Epithelial cell of proximal tubule (primary cell): Measurements from ENCODE around the genes DDX55 and DNAH10.

- RAMPAGE, long total RNA: no peak
- RRBS: 63% methylated on average over 6 of the region's 56 CpGs
These were observed 29.3 kb downstream of the VPS37B start for GRCh38 chr12:122866231-122867424.

- RAMPAGE, long total RNA: no peak
- RRBS: no CpG with 5 or more reads among the region's 25 CpGs
These were observed 23.8 kb downstream of the VPS37B start for GRCh38 chr12:122871812-122872889.

DNA sequence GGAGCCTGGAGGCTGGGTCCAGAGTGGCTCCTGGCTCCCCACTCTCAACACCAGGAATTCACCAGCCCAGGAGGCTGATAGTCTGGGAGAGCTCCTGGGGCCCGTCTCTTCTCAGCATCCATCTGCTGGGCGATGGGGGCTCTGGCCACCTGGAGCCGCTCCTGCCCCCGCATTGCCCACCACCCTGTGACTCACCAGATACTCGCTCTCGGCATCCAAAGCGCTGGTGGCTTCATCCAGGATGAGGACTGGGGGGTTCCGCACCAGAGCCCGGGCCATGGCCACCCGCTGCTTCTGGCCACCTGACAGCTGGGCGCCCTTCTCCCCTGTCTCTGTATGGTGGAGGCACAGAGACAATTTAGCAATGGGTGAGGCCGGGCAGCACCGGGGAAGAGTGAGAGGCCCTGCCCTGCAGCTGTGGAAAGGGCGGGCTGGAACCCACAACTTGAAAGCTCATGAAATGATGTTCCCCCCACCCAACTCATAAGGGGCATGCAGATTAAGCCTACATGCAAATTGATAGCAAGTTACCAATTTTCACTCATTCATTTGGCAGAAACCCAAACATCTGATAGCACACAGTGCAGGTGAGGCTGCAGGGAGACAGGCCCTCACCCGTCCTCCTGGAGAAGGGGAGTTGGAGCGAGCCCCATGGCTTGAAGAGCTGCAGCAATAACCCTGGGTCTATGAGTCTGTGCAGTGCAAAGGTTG, 34.1 kb downstream of the ABCB9 start:
- RAMPAGE, long total RNA: no peak
- RRBS: 89% methylated on average over 2 of the region's 16 CpGs

DNA sequence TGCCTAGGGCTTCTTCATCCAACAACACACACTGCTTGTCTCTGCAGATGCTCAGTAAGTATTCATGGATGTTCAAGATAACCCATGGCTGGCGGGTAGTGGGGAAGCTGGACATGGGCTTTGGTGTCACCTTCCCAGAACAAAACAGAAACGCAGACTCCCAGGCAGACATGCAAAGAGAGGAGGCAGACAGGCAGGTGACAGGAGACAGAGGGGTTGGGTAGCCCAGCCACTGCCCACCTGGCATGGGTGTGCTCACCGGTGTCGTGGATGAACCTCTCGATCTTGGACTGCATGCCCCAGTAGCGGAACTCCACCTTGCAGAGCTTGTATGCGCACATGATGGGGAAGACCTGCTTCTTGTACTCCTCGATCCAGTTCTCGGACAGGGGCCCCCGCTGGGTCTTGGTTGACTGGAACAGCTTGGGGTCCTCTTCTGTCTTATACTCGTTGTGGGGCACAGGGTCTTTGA, 29.1 kb downstream of the ARL6IP4 start:
- RAMPAGE, long total RNA: no peak
- RRBS: no CpG with 5 or more reads among the region's 11 CpGs

DNA sequence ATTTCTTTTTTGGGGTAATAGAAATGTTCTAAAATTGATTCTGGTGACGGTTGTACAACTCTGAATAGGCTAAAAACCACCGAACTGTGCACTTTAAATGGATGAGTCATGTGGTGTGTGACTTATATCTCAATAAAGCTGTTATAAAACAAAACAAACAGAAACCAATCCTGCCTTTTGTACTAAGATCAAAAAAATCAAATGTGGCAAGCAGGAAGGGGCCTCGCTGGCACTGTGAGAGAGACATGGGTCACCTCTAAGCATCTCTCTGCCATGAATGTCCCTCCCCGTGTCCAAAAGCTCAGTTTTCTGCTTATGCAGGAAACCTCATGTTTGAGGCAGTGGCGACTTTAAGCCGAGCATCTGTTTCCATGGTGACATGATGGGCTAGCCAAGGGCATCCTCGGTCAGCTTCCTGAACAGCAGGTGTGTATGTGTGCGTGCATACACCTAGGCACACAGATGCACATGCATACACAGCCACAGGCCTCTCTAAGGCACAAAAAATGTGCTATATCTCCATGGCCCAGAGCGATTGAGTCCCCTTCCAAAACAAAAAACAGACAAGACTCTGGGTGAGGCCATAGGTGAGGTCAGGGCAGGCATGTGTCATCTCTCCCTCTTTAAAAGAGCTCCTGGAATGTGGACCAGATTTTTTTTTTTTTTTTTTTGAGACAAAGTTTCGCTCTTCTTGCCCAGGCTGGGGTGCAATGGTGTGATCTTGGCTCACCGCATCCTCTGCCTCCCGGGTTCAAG, 44.5 kb downstream of the ARL6IP4 start:
- RAMPAGE, long total RNA: no peak
- RRBS: no CpG with 5 or more reads among the region's 12 CpGs

DNA sequence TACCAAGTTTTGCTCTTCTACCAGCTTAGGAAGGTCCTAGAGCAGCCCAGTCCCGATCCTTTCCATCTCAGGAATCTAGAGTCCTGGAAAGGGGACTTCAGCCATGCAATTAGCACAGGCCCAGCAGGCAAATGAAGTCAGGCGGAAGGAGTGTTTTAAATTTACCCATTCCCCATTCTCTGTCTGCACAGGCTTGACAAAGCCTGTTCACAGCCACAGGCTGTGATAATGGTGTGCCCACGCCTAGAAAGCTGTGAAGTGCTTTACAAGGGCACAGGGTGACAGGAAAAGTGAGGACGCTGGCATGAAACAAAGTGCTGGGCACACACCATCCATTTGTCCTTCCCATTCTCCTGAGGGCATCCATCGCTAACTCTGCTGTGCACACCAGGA, 79.0 kb downstream of the PITPNM2 start:
- RAMPAGE, long total RNA: no peak
- RRBS: no CpG with 5 or more reads among the region's 5 CpGs

GRCh38 chr12:123084018-123084603, 66.8 kb downstream of the PITPNM2 start:
- RAMPAGE, long total RNA: no peak
- RRBS: no CpG with 5 or more reads among the region's 10 CpGs

DNA sequence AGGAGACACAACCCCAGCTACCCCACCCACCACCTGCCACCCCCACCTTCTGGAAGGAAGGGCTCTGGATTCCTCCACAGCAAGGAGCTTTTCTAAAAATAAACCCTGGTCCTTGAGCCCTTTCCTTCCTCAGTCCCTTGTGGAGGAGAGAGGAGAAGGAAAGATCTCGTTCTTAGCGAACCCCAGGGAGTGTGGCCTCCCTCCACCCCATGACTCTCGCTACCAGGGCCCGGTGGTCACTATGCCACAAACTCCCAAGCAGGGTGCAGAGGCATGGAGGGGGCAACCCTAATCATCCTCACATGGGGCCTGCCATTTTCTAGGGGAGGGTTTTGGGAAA, 43.5 kb downstream of the PITPNM2 start:
- RAMPAGE, long total RNA: no peak
- RRBS: no CpG with 5 or more reads among the region's 4 CpGs

GRCh38 chr12:123317113-123317595, 45.5 kb upstream of the CDK2AP1 start:
- RAMPAGE, long total RNA: no peak
- RRBS: no CpG with 5 or more reads among the region's 9 CpGs

GRCh38 chr12:123325962-123326548, 38.6 kb downstream of the SBNO1 start:
- RAMPAGE, long total RNA: no peak
- RRBS: no CpG with 5 or more reads among the region's 4 CpGs

DNA sequence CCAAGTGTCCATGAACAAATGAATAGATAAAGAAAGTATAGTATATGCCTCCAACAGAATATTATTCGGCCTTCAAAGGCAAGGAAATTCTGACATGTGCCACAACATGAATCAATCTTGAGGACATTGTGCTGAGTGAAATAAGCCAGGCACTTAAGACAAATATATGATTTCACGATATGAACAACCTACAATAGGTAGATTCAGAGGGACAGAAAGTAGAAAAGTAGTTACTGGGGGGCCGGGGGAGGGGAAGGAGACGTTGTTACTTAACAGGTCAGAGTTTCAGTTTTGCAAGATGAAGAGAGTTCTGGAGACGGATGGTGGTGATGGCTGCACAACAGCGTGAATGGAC, 5.4 kb downstream of the RILPL2 start:
- RAMPAGE, long total RNA: no peak
- RRBS: no CpG with 5 or more reads among the region's 6 CpGs

- RAMPAGE, long total RNA: no peak
- RRBS: no CpG with 5 or more reads among the region's 9 CpGs
These were observed 30.5 kb downstream of the SNRNP35 start for GRCh38 chr12:123488382-123488891.

GRCh38 chr12:123528689-123529348, 4.7 kb downstream of the RILPL1 start:
- RAMPAGE, long total RNA: no peak
- RRBS: 97% methylated on average over 3 of the region's 11 CpGs

GRCh38 chr12:123601939-123603061, at the start of gene DDX55:
DDX55 (plus strand) TSS chr12:123602099.
- RAMPAGE, long total RNA: no peak
- RRBS: no CpG with 5 or more reads among the region's 66 CpGs

- RAMPAGE, long total RNA: no peak
- RRBS: 2% methylated on average over 39 of the region's 90 CpGs
These were observed at the start of gene DNAH10 for GRCh38 chr12:123761798-123762590. DNAH10 (plus strand) TSS chr12:123762301.

- RAMPAGE, long total RNA: no peak
- RRBS: no CpG with 5 or more reads among the region's 18 CpGs
These were observed 23.1 kb downstream of the CCDC92 start for GRCh38 chr12:123949364-123950056.

- RAMPAGE, long total RNA: no peak
- RRBS: 1% methylated on average over 13 of the region's 34 CpGs
These were observed 1.0 kb downstream of the CCDC92 start for GRCh38 chr12:123971461-123972156.

DNA sequence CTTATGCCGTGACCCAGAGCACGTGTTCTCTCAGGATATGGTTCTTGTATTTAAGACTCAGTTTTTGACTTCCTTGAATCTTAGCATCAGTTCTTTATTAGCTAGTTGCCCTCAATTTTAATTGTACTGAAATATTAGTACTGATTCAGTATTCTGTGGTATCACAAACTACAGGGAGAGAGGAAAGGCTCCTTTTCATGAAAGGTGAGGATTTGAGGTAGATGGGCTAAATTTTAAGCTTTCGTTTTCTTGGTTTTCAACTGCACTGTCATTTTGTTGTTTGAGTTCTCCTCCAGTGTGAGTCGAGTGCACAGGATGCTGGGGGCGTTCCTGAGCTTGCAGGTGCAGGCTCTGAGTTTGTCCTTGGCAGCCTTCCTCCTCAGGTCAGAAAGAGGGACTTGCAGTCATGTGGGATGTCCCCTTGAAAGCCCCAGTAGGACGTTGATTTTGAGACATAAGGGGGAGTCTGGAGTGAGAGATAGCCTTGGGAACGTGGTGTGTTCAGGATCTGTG, 33.5 kb downstream of the ZNF664 start:
- RAMPAGE, long total RNA: no peak
- RRBS: no CpG with 5 or more reads among the region's 7 CpGs

DNA sequence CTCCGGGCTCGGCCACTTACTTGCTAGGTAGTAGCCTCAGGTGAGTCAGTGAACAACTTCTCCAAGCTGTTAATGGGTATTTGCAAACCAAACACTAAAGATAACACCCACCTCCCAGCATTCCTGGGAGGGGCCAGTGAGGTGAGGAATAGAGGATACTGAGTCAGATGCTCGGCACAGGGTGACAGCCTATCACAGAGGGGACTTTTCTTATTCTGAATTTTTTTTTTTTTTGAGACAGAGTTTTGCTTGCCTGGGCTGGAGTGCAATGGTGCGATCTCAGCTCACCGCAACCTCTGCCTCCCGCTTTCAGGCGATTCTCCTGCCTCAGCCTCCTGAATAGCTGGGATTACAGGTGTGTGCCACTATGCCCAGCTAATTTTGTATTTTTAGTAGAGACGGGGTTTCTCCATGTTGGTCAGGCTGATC, 151.0 kb upstream of the RFLNA start:
- RAMPAGE, long total RNA: no peak
- RRBS: no CpG with 5 or more reads among the region's 8 CpGs

DNA sequence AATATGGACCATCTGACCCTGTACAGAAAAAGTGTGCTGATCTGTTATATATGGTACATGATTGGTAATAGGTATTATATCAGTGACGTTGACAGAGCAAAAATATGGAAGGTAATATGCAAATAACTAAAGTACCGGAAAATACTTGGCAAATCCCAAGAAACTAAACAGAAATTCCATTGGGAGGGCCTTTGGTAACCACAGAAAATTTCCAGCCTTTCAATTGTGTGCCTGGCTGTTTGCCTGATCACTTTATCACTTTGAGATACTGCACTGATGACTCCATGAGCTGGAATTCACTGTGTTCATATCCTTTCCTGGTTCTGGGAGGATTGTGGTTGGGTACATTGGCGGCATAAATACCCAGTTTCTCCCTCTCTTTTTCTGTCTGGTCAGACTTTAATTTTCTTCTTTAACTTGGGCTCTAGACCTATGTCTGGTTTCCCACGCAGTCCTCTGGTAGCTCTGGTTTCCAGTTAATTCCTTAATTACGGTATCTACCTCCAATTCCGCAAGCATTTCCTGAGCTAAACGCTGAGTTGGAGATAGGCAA, 61.5 kb upstream of the RFLNA start:
- RAMPAGE, long total RNA: no peak
- RRBS: no CpG with 5 or more reads among the region's 7 CpGs